HT1080 (cell line): Measurements from ENCODE around the genes DMRTB1, GLIS1, NDC1 and CDCP2.

DNA sequence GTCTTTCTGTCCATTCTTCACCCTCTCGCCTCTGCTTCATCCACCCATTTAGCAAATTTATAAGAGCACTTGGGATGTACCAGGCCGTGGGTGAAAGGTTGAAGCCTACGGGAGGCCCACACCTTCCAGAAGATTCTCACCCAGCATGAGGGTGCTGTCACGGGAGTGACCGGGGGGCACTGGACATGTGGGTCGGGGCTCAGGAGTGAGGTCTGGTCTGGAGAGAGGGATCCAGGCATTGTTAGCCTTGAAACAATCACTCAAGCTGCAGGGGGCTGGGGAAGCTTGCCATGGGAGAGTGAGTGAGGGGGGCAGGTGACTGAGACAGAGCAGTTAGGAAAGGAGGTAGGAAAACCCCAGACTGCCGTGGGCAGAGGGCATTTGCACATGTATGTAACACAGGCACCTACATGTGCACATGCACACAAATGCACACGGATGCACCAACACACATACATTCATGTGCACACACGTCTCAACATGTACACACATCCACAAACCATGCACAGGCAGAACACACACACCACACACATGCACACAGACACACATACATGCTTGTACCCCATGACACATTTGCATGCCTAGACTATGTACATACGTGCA lies 20.3 kb downstream of the PODN start:
RAMPAGE:
- cytosol, long total RNA: no peak
- long total RNA: no peak
- nucleus, long total RNA: no peak

GRCh38 chr1:53090420-53091287 lies 28.6 kb downstream of the PODN start:
RAMPAGE:
- cytosol, long total RNA: no peak
- long total RNA: no peak
- nucleus, long total RNA: no peak

DNA sequence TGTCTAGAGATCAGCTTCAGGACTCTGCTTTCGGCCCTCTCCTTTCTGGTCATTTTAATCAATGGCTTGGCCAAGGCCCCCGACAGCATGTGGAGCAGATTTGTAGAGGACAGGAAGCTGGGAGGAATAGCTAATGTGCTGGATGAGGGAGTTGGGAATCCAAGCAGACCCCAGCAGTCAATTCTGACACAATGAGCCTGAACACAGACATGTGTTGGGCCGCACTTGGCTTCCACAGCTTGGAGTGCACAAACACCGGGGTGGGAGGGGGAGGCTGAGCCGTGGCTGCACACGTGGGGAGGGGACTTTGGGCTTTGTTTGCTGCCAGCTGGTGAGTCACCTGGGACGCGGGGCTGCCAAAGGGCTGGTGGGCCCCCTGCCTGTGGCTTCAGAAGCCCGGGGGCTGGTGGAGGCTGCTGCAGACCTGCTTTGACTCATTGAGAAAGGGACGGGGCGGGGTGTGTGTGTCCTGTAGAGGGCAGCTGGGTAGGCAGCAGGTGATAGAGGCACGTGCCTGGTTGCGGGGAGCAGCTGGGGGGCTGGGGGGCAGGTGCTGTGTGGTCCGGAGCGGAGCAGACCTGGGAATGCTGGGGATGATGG lies 20.9 kb downstream of the SLC1A7 start:
RAMPAGE:
- cytosol, long total RNA: no peak
- long total RNA: no peak
- nucleus, long total RNA: no peak

GRCh38 chr1:53190223-53190891 lies 6.3 kb upstream of the CPT2 start:
RAMPAGE:
- cytosol, long total RNA: no peak
- long total RNA: no peak
- nucleus, long total RNA: no peak

DNA sequence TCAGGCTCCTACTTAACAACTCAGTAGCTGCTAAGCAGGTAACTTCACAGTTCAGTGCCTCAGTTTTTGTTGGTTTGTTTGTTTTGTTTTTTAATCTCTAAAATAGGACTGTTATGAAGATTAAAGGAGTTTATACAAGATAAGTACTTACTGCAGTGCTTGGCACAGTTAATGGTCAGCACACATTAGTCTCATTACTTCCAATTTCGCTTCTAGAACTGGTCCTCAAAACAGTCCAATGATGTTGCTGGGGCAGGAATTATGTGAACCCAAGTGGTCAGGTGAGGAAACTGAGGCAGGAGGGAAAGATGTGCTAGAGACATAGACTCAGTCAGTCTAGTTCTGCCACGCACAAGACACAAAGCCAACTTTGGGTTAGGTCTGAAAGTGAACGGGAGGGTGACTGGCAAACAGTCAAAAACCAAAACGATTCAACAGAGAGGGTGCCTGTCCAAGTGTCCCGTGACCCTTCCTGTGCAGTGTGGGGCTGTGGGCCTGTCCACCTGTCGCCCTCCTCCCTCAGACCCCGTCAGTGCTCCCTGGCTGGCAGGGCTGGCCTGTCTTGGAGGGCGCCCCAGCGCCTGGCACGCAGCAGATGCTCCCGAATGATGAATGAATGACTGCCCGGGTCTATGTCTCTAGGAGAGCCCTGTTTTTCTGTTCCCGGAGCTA lies 2.5 kb downstream of the LRP8 start:
RAMPAGE:
- cytosol, long total RNA: no peak
- long total RNA: no peak
- nucleus, long total RNA: no peak

DNA sequence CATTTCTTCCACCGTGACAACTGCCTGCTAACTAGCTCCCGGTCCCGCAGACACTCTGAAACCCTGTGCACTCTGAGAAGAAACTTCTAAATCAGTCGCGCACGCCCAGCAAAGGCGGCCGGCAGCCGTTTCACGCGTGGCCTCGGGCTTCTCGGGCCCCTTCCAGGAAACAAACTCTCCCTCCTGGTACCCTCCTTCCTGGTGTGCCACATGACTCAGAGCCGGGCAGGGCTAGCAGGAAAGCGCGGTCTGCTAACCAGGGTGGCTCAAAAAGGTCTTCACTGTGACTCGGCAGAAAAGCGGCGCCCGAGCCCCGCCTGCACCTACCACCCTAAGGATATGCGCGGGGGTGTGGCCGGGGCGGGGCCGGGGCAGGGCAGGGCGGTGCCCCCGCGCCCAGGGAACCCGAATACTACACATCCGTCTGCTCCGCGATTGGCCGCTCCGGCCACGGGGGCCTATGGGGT lies 1.9 kb downstream of the LRP8 start:
RAMPAGE:
- cytosol, long total RNA: no peak
- long total RNA: no peak
- nucleus, long total RNA: no peak

GRCh38 chr1:53459116-53459451 lies at the start of gene DMRTB1:
Gene DMRTB1 (plus strand): TSS chr1:53459399.
RAMPAGE:
- cytosol, long total RNA: no peak
- long total RNA: no peak
- nucleus, long total RNA: no peak

RAMPAGE:
- cytosol, long total RNA: no peak
- long total RNA: no peak
- nucleus, long total RNA: no peak
These were observed 93.4 kb downstream of the GLIS1 start for GRCh38 chr1:53645592-53645999.

DNA sequence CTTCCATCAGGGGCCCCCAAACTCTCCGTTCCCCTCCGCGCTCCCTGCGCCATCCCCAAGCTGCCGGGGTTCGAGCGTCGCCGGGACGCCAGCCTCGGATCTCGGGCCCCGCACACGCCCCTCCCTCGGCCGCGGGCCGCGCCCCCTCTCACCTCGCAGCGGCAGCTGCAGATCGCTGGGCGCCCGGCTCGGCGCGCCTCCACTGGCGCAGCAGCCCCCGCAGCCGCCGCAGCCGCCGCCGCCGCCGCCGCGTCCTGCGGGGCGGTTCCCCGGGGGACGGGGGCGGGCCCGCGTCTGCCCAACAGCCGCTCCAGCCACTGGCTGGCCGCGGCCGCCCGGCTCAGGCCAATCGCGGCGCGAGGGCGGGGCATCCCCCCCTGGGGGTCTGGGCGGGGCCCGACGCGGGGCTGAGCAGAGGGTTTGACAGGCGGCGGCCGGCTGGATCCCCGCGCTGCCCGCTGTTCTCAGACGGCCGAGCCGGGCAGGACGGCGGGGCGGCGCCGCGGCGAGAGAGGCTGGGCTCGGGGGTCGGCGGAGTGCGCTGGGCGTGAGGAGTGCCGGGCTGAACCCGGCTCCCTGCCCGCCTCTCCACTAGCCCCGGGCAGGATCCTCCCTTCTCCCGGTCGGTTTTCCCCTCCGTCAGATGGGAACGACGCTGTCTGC lies at the start of gene GLIS1:
GLIS1 (minus strand) TSS at position 212 of the 663 bp plus-strand sequence.
RAMPAGE:
- cytosol, long total RNA: no peak
- long total RNA: no peak
- nucleus, long total RNA: no peak

GRCh38 chr1:53837847-53838967 lies at the start of gene NDC1:
Gene NDC1 (minus strand): TSS chr1:53838296.
RAMPAGE:
- cytosol, long total RNA: start-site peak on the minus strand at chr1:53838276-53838324, 216 and 234 reads in 2 replicates; start-site peak on the minus strand at chr1:53838467-53838585, 36 and 26 reads in 2 replicates
- long total RNA: no peak
- nucleus, long total RNA: no peak

DNA sequence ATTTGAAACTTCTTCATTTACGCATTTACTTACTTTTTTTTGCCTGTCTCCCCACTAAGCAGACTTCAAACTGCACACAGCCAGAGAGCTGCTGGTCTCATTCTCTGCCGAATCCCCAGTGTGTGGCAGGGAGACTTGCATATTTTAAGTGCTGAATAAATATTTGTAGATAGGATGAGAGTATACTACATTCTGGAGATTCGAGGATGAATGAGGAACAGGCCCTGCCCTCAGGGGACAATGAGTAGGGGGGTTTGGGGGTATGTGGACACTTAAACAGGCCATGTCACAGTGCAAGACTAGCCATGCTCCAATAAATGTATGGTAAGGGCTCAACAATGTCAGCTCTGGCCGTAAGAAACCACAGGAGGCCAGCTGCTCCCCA lies 8.3 kb downstream of the DIO1 start:
RAMPAGE:
- cytosol, long total RNA: no peak
- long total RNA: no peak
- nucleus, long total RNA: no peak

DNA sequence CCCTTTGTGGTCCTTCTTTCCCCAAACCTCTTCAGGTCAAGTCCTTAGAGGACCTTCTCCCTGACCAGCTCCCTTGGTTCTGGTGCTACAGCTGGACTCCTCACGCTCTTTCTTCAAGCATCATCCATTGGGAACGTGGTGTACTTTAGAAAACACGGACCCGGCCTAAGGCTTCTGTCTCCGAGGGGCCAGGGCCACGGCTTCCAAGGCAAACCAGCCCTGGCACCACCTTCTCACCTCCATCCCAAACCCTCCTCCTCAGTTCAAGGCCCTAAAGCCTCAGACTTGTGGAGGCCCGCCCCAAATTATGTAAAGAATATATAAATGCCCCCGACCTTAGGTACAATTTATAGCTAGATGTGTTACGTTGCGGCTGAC lies 640 bp downstream of the IFT25 start:
RAMPAGE:
- cytosol, long total RNA: no peak
- long total RNA: no peak
- nucleus, long total RNA: no peak

DNA sequence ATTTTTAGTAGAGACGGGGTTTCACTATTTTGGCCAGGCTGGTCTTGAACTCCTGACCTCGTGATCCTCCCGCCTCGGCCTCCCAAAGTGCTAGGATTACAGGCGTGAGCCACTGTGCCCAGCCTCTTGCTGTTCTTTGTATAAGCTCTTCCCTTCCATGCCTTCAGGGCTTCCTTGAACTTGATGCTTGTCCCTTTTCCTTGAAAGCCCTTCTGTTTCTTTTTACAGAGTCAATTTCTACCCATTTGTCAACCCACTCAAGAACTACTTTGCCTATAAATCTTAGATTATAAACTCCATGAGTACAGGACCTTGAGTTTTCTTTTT lies 5.4 kb downstream of the TCEANC2 start:
RAMPAGE:
- cytosol, long total RNA: no peak
- long total RNA: no peak
- nucleus, long total RNA: no peak

DNA sequence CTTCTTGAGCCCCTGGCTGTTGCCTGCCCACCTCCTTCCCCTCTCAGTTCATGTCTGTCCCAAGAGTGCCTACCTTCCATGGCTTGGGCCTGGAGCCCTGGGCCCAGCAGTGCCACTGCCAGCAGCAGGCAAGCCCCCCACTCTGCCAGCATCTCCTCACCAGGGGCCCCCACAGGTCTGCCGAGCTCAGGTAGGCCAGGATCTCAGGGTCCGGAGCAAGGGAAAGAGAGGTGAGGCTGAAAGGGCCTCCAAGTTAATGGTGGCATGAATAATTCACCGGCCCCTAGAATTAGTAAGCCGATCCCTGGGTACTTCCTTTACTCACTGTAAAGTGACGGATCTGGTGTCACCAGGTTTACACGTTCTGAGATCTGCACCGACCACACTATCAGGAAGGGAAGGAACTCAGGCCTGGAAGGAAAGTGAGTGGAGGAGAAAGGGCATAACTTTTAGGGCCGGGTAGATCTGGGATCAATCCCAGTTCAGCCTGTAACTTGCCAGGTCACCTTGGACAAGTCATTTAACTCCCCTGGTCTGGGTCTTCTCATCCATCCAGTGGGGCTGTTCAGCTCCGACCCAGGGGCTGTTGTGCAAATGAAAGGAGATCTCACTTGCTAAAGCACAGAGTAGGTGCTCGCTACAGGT lies at the start of gene CDCP2:
CDCP2 (minus strand) TSS at position 230 of the 645 bp plus-strand sequence.
RAMPAGE:
- cytosol, long total RNA: no peak
- long total RNA: no peak
- nucleus, long total RNA: no peak

GRCh38 chr1:54219818-54220870 lies 20.2 kb downstream of the MRPL37 start:
RAMPAGE:
- cytosol, long total RNA: no peak
- long total RNA: no peak
- nucleus, long total RNA: no peak

RAMPAGE:
- cytosol, long total RNA: no peak
- long total RNA: no peak
- nucleus, long total RNA: no peak
These were observed 50.0 kb downstream of the MRPL37 start for GRCh38 chr1:54249753-54250583.

DNA sequence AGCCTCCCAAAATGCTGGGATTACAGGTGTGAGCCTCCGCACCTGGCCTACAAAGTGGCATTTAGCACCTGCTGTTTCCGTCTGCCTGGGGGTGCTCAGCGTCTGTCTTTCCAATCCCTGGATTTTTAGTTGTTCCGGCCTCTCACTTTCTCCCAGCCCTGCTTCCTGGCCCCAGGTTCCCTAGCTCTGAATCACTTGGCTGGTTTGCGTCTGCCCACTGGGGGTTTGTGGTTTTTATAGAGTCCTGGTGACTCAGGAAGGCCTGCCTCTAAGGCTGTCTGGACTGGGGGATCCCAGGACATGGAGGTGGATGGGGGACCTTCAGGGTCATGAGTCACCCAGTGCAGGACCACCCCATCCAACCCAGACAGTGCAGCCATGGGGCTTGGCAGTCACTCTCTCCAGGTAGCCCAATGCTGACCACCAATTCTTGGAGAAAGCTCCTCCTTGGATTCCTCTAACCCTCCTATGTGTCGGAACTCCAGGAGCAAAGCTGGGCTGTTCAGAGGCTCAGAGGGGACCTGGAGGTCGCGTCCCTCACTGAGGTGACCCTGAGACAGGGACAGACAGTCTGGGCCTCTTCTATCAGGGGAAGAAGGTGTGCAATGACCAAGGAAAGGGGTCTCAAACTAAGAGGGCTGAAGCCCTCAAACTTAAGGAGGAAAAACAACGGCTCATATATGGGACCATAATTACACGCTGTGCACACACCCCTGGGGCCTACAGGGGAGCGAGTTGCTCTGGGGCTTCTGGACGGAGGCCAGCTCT lies 53.7 kb downstream of the MRPL37 start:
RAMPAGE:
- cytosol, long total RNA: no peak
- long total RNA: no peak
- nucleus, long total RNA: no peak

RAMPAGE:
- cytosol, long total RNA: no peak
- long total RNA: no peak
- nucleus, long total RNA: no peak
These were observed 129.5 kb downstream of the MRPL37 start for GRCh38 chr1:54329230-54330142.

RAMPAGE:
- cytosol, long total RNA: no peak
- long total RNA: no peak
- nucleus, long total RNA: no peak
These were observed 162.2 kb downstream of the MRPL37 start for GRCh38 chr1:54362125-54362699.

RAMPAGE:
- cytosol, long total RNA: no peak
- long total RNA: no peak
- nucleus, long total RNA: no peak
These were observed 165.9 kb downstream of the MRPL37 start for GRCh38 chr1:54365668-54366435.